Endothelial cell (in vitro differentiated cells): ENCODE results near the genes RECK and SPATA31A5.

- PRO-cap = bidirectional peak, plus-strand start at chr9:35751318, minus-strand start at chr9:35751223; bidirectional peak, plus-strand start at chr9:35751466, minus-strand start at chr9:35751386
Measured at GRCh38 chr9:35751019-35751798, 2.1 kb downstream of the RGP1 start.

GRCh38 chr9:35775944-35776583, 15.3 kb upstream of the NPR2 start:
- PRO-cap = no peak

DNA sequence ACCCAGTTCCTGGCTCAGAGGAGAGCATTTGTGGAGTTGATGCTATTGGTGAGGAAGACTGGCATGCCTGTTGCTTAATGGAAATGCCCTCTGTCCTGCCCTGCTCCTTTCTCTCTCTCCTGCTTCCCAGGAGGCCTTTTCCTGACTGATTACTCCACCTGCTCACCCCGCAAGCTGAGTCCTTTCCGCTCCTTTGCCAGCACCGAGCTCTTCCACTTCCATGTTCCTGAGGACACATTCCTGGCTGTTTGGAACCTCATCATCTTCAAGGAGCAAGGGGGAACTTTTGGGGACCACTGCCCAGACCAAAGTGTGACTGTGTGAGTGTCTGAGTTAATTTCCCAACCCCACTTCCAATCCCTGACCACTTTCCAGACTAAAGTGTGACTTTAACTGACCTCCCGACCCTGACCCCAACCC, 5.3 kb downstream of the TMEM8B start:
- PRO-cap = no peak

GRCh38 chr9:36036485-36037657, at the start of gene RECK:
RECK (plus strand) TSS chr9:36036913.
- PRO-cap = bidirectional peak, plus-strand start at chr9:36036915, minus-strand start at chr9:36036730; bidirectional peak, plus-strand start at chr9:36037521, minus-strand start at chr9:36037367

- PRO-cap = bidirectional peak, plus-strand start at chr9:37079917, minus-strand start at chr9:37079546; unidirectional peak, plus-strand start at chr9:37080015; bidirectional peak, plus-strand start at chr9:37080161, minus-strand start at chr9:37080145
Measured at GRCh38 chr9:37079640-37080900, 40.3 kb upstream of the ZCCHC7 start.

DNA sequence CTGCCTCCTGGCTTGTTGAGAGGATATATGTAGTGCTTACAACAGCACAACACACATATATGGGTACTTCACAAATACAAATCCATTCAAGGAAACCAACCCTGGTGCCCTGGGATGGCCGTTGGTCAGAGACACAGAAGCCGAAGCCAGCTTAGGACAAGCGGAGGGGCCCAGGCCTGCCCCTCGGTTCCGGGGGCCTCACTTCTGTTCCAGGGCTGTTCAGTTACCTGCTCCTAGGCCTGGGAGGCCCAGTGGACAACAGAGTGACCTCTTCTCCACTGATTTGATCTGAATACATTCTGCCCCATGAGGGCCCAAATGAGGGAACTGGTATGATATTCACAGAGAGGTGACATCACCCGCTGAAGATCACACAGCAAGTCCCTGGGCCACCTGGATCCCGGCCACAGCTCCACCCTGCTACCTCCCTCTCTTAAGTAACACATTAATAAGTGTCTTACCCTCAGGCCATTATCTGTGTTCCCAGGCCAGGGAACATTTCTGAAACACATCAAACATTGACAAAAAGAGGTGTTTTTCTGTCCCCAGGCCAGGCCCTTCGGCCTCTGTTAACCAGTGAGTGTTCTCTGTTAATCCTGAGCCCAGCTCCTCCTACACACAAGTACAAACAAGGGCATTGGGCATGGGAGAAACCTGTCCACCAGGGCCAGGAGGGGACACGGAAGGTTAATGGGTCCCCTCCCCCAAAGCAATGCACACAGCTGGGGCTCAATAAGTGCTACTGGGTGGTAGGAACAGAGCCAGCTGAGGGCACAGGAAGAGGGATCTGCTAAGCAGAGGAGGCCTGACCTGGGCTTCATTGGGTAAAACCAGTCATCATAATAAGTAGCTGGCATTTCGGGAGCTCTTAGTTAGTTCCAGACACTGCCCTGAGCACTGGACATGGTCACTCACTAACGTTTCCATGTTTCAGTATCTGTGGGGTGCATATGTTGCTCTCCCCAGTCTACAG, 4.4 kb upstream of the GRHPR start:
- PRO-cap = no peak

GRCh38 chr9:37441335-37442588, 19.3 kb downstream of the GRHPR start:
- PRO-cap = no peak

GRCh38 chr9:37775162-37776507, 9.2 kb downstream of the EXOSC3 start:
- PRO-cap = no peak

DNA sequence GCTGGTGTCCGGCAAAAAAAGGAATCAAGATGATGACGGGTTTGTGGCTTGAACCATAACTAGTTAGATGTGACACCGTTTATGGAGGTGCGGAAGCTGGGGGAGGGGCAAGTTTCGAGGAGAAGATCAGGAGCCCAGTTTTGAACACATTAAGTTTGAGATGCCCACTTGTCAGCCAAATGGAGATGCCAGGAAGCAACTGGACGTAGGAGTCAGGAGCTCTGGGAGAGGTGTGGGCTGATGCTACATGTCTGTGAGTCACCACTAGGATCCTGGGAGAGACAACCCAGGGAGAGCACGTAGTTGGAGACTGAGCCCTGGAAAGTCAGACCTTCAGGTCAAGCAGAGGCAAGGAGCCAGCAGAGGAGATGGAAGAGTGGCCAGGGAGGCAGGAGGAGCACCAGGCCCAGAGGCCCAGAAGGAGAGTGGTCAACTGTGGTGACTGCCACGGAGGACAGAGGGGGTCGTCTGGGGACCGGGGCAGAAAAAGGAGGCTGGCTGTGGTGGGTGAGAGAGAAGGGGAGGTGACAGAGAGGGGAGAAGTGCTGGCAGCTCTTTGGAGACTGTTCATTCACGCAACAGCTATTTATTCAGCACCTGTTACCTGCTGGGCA, 48.9 kb upstream of the SLC25A51 start:
- PRO-cap = no peak

GRCh38 chr9:37974423-37975007, 70.6 kb upstream of the SLC25A51 start:
- PRO-cap = bidirectional peak, plus-strand start at chr9:37974914, minus-strand start at chr9:37974731

DNA sequence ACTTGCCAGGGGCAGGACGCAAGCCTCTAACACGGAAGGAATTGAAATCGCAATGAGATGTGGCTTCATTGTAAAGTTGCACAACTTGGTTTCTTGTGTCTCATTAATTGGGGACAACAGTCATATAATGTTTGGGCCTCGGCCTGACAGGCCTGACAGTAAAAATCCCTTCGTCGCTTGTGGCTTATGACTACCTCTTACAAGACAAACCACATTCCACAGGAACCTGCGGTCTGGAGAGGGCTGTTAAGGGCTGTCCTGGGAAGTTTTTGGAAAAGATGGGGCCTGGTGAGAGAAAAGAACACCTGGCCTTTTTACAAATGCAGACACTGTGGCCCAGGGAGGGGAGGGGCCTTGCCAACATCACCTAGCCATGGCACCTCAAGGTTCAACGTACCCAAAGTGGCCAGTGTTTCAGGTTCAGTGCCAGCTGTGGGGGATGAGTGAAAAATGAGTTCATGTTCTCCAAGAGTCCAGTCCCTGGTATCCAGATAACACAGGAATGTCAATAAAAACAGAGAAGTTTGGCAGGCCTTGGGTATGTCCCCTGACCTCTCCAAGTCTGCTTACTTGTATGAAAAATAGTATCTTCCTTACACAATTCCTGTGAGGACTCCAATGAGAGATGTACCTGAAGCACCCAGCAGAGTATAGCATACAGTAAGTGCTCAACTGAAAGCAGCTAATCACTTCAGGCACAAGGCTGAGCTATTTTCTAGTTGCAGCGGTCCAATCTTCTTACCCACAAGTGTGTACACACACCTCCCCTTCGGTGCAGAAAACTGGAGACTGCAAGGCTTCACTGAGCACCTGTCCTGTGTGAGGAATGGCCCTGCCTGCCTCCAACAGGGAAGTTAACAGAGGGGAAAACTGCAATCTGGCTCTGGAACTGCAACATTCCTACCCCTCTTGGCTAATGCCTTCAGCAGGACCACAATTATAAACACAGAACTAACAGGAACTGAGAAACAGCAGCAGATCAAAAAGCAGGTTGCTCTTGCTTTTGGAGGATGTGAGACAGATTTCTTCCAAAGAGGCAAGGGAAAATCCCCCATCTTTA, 22.0 kb downstream of the SHB start:
- PRO-cap = no peak

DNA sequence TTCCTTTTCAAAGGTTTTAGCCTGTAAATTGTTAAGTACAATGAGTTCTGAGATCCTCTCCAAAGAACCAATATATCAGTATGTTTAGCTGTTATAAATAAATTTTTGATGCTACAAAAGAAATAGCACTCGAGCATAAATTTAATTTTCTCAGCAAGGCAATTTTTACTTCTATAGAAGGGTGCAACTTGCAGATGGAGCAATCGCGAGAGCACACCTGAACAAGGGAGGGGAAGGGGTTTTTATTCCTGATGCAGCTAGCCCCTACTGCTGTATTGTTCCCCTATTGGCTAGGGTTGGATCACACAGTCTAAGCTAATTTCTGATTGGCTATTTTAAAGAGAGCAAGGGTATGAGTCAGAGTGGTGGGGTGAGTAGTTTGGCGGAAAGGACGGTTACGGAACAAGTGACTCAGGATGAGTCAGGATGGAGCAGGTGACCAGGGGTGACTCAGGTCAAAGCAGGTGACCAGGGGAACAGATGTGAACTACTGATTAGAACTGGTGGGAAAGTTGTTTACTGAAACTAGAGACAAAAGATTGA, 101.7 kb upstream of the SHB start:
- PRO-cap = no peak

DNA sequence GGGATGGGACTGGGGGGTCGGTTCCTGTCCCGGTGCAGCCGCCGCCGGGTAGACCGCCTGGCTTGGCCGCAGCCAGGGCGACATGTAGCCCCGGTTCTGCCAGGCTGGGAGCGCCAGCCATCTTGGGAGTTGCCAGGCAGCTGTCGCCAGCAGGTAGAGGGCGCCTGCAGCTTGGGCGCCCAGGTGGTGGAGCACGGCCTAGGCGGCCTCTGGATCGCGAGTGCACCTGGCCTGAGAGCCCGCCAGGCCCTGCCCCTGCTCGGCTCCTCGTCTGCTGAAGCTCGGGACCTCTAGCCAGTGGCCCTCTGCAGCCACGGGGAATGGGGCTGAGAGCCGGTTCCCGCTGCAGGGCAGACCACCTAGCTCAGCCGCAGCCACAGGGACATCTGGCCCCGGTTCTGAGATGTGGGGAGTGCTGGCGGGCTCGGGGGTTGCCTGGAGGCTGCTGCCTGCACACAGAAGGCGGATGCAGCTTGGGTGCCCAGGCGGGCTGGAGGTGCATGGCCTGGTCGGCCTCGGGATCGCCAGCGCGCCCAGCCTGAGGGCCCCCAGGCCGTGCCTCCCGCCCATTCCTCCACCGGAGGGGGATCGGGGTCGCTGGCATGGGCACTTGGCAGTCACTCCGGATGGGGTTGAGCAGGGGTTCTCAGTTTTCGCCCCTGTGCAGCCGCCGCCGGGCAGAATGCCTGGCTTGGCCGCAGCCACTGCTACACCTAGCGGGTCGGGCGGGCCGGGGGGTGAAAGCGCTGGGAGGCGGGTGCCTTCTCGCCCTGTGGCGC, 663 bp upstream of the ANKRD18A start:
- PRO-cap = no peak

- PRO-cap = no peak
Measured at GRCh38 chr9:38949621-38950177, 229.8 kb upstream of the FAM240B start.

GRCh38 chr9:40578035-40578546, 550.4 kb downstream of the FOXD4L6 start:
- PRO-cap = no peak

DNA sequence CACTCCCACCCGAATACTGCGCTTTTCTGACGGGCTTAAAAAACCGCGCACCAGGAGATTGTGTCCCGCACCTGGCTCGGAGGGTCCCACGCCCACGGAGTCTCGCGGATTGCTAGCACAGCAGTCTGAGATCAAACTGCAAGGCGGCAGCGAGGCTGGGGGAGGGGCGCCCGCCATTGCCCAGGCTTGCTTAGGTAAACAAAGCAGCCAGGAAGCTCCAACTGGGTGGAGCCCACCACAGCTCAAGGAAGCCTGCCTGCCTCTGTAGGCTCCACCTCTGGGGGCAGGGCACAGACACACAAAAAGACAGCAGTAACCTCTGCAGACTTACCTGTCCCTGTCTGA, 21.7 kb upstream of the FOXD4L6 start:
- PRO-cap = no peak

- PRO-cap = no peak
Measured at GRCh38 chr9:41357644-41358164, 168.6 kb upstream of the ZNG1F start.

DNA sequence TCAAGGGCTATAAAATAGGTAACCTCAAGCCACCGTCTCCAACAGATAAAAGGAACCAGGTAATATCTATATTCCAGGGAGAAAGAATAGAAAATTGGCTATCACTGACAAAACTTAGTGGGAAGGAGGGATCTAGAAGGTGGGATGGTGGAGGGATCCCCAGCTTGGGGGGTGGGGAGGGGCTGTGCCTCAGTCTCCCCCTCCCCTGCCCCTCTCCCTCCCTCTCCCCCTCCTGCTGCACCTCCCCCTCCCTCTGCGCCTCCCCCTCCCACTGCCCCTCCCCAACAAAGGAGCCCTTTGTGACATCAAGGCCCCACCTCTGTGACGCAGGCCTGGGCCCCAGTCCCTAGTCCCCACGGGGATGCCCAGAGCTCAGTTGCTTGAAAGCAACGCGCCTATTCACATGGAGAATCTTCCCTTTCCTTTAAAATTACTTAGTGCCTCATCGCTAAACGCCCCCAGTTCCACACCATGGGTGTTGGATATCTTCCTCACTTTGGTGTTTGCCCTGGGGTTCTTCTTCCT, at the start of gene SPATA31A5:
TSS of gene SPATA31A5 (plus strand) at position 375 of the 525 bp plus-strand sequence.
- PRO-cap = no peak

DNA sequence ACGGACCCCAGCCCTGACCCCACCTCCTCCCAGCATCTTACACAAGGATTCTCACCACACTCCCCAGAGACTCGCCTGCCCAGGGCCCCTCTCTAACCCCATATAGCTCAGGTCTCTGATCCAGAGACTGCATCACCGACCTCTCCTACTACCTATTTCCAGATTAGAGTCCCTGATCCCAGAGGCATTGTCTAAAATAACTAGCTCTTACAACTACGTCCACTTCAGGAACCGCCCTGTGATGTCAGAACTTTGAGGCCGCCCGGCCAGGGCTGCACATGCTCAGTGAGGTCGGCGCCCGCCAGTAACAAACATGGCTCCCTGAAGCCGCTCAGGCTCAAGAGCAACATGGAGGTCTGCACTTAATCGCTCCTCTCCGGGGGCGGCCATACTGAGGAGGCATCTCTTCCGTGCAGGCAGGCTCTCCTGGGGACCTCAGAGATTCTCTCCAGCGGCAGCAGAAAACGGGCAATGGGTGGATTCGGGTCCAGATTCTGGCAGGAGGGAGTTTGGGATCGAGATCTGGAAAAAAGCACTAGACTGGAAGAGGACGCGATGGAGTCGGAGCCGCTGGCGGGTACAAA, 1186.1 kb downstream of the SPATA31A7 start:
- PRO-cap = no peak

GRCh38 chr9:63334095-63334739, 1950.8 kb downstream of the FOXD4L5 start:
- PRO-cap = no peak